Glomerular endothelial cell (primary cell): ENCODE data around the genes TSPAN6, SRPX2 and TRMT2B.

GRCh38 chrX:85375255-85376092 lies 4.0 kb downstream of the POF1B start:
- RAMPAGE, long total RNA = no peak

GRCh38 chrX:85903604-85903981 lies 143.8 kb downstream of the CHM start:
- RAMPAGE, long total RNA = no peak

DNA sequence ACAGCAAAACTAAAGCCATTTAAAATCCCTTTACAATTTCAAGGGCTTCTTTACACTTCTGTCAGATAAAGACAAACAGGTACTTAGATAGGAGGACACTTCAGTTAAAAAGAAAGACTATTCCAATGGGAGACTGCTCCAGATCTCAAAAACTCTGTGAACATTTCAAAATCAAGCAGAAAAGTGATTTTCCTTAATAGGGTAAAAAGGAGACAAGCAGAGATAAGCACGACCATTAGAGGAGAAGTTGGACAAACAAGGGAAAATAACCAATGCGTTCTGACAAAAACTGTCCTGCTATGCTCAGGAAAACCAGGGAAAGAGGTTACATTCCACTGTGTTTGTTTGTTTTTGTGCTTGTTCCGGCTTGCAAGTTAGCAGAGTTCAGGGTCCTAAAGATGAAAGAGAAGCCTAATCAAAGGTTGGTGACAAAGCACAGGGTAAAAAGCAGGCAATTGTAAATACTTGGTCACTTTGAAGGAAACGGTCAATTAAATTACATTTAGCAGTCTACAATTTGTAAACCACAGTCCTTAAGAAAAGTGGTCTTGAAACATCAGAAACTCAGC lies 186.4 kb upstream of the CPXCR1 start:
- RAMPAGE, long total RNA = no peak

GRCh38 chrX:88604661-88605268 lies 142.3 kb upstream of the CPXCR1 start:
- RAMPAGE, long total RNA = no peak

DNA sequence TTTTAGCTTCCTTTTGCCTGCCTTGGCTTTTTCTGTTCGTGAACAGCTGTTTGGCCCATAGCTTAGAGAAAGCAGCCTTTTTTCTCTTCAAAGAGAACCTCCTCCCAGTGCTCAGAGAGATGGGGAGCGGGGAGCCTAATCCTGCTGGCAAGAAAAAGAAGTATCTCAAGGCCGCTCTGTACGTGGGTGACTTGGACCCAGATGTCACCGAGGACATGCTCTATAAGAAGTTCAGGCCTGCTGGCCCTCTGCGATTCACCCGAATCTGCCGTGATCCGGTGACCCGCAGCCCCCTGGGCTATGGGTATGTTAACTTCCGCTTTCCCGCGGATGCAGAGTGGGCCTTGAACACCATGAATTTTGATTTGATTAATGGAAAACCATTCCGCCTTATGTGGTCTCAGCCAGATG lies 825 bp downstream of the PABPC5 start:
- RAMPAGE, long total RNA = no peak

DNA sequence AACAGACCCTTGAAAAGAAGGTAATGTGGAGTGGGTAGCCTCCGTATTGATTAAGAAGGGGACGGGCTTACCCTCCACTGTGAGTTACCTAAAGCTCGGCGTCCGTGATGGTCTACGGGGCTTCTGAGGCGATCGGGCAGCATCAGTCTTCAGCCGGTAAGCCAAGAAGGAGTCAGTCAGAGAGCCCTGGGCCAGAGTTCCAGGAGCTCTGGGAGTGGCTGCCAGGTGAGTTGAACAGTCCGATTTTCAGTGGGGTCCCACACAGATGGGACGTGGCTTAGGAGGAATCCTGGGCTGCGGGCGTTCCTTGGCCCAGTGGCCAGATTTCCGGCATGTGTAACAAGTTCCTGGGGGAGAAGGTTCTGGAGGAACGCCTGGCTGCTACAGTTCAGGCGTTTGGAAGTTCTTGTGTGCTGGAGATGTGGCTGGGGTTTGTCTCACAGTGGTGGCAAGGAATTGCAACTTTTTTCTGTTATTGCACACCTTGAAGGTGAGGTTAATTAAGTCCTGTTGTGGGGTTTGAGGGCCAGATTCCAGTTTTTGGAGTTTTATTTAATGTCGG lies 324.3 kb downstream of the PCDH11X start:
- RAMPAGE, long total RNA = no peak

DNA sequence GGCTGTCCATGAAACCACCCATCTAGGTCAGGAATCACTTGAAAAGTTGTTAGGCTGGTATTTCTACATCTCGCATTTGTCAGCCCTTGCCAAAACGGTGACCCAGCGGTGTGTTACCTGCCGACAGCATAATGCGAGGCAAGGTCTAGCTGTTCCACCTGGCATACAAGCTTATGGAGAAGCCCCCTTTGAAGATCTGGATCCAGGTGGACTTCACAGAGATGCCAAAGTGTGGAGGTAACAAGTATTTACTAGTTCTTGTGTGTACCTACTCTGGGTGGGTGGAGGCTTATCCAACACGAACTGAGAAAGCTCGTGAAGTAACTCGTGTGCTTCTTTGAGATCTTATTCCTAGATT lies 238.6 kb downstream of the NAP1L3 start:
- RAMPAGE, long total RNA = no peak

- RAMPAGE, long total RNA = no peak
Measured at GRCh38 chrX:94600072-94600692, 926.2 kb downstream of the FAM133A start.

DNA sequence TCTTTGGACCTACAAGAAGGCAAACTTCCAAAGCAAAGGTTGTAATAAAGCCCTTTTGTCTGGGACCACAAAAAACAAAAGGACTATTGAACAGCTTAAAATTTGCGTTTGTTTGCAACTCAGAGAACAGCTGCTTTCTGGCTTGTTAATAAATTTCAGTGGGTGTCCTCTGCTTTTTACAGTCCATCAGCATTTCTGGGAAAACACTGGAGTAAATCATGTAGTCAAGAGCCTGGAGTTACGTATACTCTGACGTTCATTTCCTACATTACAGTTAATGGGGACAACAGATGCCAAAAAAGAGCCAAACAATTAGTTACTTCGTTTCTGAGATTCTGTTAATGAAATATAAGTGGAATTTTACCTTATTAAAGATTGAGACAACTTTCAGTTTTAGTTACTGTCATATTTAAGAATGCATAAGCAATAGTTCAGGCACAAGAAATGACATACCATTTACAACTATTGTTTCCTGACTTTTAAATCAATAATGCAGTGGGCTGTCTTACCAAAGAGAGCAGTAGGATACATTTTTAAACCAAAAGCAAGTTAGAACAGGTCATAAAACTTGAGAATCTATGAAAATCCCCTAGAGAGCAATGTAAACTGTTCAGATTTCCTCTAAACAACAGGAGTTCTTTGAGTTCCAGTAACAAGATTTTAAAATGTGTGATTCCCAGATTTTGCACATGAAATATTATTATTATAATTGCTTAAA lies 439.4 kb upstream of the DIAPH2 start:
- RAMPAGE, long total RNA = no peak

DNA sequence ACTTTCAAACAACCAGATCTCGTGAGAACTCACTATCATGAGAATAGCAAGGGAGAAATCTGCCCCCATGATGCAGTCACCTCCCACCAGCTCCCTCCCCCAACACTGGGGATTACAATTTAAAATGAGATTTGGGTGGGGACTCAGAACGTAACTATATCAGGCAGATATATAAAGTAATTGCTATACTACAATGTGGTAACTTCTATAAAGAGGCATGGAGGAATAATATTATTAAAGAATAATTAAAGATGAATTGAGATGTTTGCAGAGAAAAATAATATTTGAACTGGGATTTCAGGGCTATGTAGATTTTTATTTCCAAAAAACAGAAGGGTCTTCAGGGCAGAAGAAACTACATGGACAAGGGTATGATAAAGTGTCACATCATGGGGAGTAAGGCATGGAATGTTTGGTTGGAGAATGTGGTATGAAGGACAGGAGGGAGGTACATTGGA lies 109.9 kb downstream of the RPA4 start:
- RAMPAGE, long total RNA = no peak

DNA sequence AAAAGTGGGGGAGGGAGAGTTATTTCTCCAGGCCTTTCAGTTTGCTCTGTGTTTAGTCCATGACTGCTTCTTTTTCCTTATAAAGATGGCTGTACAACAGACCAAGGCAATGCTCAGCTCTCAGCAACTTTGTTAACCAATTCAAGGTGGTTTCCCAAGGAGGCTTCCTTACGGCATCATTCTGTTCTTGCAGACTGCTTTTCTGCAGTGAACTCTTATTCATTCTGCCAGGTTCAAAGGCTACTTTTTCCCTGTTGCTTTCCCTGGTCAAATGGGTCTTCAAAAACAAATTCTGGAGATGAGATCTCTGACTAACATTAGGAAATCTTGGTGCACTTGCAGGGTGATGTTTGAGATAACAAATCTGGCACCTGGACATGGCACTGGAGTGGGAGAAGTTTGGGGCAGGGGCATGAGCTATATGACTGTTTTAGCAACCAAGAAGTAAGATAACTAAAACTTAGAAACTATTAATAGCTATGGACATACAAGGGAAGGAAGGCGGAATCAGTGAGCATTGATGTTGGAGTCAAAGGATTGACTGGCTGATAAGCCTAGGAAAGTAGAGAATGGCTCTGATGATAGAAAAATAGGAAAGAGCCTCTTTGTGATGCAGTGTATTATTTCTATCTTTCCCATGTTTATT lies 129.8 kb downstream of the RPA4 start:
- RAMPAGE, long total RNA = no peak

- RAMPAGE, long total RNA = no peak
Measured at GRCh38 chrX:97157988-97158573, 274.4 kb downstream of the RPA4 start.

DNA sequence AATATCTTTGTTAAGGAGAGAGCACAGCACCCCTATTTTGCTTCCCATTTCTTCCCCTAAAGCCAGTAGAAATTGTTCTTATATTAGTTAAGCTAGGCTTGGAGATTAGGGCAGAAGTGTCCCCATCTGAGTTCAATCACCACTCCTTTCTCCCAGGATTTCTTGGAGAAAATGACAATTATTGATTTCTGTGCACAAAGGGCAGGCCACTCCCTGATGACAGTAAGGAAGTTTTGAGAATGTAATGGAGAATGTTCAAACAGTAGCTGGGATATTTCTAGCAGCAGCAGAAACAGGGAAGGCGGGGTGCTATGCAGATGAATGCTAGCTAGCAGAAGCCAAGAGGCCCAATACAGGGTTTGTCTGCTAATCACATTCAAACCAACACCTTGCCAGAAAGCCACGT lies 84.4 kb upstream of the PCDH19 start:
- RAMPAGE, long total RNA = no peak

DNA sequence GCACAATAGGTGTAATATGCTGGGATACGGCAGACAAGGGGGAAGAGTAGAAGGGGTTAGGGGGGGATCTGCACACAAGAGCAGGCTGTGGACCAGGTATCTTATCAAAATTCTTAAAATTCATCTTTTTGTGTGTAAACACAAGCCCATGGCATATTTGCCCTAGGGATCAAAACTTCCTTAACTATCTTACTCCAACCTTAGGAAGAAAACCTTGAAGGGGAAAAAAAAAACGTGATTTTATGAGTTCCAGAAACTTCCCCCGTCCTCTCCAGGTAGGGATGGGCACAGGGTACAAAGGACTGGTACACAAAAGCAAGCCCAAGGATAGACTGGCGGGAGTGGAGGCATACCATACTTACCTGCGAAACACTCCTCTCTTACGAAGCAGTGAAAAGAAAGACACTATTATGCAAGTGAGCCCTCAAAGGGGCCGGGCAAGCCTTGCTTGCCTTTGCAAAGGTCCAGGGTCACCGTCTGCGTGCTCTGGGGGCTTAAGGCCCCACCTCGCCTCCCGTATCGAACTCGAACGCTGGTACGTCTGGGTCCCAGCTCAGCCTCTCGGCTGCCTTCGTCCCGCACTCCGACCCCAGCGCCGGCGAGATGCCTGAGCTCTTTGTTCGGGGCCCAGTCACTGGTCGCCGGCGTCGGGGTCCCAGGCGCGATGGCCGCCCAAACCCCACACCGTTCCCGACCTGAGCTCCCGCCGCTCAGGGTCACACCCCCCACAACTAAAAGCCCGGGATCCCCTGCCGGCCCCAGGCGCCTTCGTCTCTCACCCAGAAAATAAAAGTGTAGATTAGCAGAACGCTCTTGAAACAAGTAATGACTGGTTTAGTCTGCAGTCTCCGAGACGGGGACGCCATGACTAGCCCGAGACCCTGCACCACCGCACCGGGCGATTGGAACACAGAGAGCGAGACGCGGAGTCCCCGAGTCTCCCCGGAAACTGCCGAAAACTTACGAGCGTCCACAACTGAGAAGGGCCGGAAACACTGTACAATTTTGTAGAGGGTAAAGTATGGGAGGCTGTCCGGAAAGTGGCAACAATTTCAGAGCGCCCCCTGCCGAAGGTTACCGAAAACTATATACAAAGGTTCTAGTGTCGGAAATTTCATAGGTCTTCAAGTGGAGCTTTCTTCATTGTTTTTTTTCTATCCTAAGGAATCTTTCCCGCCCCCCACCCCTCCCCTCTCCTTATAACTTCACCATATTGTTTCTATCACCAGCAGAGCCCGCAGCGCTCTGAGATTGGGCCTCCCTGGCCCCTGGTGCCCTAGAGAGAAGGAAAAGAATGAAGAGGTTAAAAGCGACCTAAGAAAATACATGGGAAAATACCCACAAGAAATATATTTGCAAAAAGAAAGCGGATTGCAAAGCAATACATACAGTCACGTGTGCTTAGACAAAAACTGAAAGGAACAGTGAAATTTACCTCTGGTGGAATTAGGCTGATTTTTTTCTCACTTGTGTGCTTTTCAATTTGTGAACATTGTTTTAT lies at the start of gene TSPAN6:
TSS of gene TSPAN6 (minus strand) at position 978 of the 1,501 bp plus-strand sequence.
- RAMPAGE, long total RNA = start-site peak on the minus strand centred at position 933 of the sequence, 103 bp wide, 142 and 126 reads in 2 replicates

- RAMPAGE, long total RNA = no peak
Measured at GRCh38 chrX:100643831-100644899, at the start of gene SRPX2. Gene SRPX2, plus strand, starts transcription at chrX:100644199.

- RAMPAGE, long total RNA = no peak
Measured at GRCh38 chrX:100644974-100645521, 1.0 kb downstream of the SRPX2 start.

DNA sequence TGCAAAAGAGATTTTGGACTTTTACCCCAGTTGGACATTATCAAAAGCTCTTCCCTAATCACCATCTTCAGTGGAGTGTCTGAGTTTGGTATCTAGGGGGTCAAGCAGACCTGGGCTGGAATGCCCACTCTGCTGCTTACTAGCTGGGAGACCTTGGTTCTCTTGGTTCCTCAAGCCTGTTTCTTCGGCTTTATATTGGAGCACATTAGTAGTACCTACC lies 4.7 kb downstream of the SRPX2 start:
- RAMPAGE, long total RNA = no peak

GRCh38 chrX:100812134-100812712 lies 8.0 kb upstream of the CSTF2 start:
- RAMPAGE, long total RNA = no peak

GRCh38 chrX:100812713-100813175 lies 7.4 kb upstream of the CSTF2 start:
- RAMPAGE, long total RNA = no peak

DNA sequence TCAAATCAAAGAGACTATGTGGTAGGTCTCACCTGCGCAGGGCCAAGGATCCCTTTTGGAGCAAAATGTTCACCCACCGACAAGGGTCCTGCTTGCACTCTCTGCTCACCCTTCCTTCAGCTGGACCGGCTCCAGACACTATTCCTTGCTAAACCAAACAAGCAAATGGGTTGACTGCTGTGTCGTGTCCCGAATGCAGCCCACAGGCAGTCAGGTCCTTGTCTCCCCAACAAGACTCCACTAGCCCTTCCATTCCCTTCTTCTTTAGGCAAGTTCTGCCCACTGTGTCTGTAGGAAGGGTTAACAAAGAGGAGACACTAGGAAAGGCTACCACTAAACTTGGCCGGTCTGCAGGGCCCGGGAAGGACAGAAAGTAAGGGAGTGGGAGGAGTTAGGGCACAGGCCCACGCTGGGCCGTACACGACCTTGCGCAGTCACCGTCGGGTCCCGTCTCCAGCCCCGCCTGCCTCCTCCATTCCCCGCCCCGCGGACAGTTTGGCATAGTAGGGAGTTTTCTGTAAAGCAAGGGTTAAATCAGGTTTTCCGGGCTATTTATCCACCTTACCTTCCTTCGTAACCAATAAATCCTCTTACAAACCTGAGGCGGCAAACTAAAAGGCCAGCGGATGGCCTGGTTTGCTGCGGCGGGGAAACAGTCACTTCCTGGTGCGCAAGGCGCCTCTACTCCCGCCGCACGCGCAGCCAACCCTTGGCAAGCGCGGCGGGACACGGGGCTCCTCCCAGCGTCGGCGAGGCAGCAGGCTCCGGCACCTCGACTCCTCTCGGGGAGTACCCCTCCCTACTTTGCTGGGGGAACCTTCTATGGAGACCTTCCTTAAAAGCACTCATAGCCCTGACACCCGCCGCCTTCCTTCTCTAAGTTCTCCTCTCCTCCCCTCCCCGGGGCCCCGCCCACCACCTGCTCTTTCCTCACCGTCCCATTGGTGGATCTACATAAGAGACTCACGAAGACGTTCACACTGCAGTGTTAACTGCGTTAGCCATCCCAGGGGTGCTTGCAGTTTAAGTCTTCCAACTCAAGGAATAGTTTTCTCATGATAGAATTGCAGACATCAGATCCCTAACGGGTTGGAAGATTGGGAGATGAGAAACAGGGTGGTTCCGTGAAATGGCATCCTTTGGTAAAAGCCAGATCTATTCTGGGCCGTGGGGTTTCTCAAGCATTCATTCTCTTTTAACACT lies at the start of gene TRMT2B:
TSS of gene TRMT2B (minus strand) at position 893 of the 1,203 bp plus-strand sequence.
- RAMPAGE, long total RNA = start-site peak on the minus strand centred at position 889 of the sequence, 28 bp wide, 75 and 56 reads in 2 replicates